OCI-LY7 (cell line): ENCODE measurements around a stretch of chr1.

DNA sequence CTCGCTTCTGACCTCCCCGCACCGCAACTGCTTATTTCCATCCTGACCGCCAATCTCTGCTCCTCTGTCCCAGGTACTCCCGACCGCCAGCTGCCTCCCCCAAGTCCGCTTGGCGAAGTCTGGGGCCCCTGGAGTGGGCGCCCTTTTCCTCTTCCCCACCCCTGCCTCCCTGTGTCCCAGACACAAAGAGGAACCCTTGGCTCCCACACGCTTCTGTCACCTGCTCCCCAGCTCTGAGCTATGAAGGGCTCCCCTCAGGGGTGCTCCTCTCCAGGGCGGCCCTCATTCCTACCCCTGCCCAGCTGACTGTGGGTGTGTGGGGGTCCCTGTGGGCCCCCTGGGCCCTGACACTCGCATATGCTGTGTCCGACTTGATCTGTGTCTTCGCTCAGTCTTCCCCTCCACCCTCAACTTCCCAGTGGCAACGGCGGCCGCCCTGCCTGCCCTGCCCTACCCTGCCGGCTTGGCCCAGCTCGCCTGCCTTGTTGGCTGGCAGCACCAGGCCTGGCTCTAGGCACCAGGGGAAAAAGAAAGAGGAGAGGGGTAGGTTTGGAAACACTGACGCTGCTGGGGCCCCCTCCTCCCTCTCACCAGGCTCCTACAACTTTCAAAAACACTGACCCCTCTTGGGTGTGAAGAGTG lies 1.1 kb downstream of the KCNQ4 start:
- PRO-cap = no peak
- RAMPAGE, long total RNA = no peak

DNA sequence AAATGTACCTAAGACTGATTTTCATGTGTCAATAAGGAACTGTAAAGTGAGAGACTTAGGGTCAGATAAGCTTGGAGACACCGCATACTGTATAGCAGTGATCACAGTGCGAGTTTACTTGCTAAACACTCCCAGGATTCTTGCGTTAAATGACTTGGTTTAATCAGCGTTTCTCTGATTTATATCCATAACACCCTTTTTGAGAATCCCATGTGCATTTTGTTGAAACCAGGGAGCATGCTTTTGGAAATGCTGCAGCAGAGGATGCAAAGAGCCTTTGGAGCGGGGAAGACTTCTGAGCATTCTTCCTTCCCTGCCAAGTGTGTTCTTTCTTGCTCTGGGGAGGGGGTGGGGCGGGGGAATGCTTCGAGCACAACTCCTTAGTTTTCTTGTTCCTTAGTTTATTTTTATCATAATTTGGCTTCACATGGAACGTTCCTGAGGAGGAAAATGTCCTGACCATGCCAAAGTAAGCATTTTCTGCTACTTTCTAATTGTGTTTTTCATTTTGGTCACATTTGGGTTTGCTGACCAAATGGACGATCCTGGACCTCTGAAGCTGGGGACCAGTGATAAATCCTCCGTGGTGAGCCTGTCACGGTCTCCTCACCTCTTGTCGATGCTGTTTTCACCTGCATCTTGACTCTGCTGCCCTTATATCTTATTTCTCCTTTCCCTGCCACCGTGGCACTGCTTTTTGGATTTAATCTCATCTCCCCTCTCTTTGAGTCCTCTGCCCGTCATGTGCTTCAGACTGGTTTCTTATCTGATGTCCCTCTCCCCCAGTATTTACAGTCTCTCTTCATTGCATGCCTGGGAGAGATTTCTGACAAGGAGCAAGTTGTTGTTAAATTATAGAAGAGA lies 2.3 kb downstream of the CTPS1 start:
- PRO-cap = no peak
- RAMPAGE, long total RNA = no peak

DNA sequence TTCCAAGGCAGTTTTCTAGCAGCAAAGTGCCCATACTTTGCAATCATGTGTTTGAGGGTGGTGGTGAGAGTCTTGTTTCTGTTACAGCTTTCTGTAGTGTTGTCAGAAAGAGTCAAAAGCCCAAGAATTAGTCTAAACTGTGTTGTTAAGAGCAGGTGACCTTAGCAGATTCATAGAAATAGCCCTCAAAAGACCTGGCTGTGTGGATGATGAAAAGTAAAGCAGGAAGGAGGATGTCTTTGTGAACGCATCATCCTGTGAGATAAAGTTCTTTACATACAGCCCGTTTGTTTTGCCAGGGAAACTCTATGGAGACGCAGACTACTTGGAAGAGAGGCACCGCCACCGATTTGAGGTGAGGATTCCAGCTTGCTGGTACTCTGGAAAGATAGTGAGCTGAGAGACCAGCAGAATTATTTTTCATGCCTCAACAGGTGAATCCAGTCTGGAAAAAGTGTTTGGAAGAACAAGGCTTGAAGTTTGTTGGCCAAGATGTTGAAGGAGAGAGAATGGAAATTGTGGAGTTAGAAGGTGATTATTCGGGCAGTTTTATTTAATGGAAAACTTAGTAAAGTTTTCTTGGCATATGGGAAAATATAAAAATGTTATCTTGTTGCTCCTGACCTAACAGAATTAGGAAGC lies 13.0 kb downstream of the SLFNL1 start:
- PRO-cap = no peak
- RAMPAGE, long total RNA = no peak

DNA sequence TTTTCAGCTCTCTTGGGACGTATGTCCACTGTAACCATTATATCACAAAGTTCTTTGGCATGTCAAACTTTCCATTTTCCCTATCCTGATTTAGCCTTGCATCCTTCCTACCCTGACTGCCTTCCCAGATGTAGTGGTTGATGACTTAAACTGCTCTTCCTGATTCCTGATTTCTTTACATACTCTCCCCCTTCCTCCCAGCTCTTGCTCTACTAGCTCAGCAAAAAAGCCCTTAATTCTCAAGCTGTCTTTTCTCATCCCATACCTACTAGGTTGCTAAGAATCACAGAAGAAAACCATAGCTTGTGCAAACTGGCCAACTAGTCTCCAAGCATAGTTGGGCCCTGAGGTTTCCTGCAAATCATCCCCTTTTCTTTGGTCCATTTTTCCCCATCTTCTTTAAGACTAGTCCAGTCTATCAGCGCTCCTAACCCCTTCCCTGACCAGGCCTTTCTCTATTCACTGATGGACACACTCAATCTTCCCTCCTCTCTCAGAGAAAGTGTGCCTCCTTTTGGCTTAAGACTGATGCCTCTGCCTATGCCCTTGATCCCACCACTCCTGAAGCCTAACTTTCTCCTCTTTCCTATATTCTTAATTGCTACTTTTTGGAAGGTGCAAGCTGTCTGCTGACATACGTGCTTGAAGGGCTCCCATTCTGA lies 13.7 kb upstream of the SLFNL1 start:
- PRO-cap = no peak
- RAMPAGE, long total RNA = no peak

- PRO-cap = no peak
- RAMPAGE, long total RNA = no peak
Measured at GRCh38 chr1:41037025-41037783, 15.7 kb upstream of the SLFNL1 start.

- PRO-cap = no peak
- RAMPAGE, long total RNA = no peak
Measured at GRCh38 chr1:41319005-41319700, 77.0 kb upstream of the SCMH1 start.

- PRO-cap = no peak
- RAMPAGE, long total RNA = no peak
Measured at GRCh38 chr1:41486240-41487369, 2.1 kb upstream of the EDN2 start.

- PRO-cap = no peak
- RAMPAGE, long total RNA = no peak
Measured at GRCh38 chr1:41502822-41503338, 18.4 kb upstream of the EDN2 start.

GRCh38 chr1:41581431-41582353 lies 97.2 kb upstream of the EDN2 start:
- PRO-cap = no peak
- RAMPAGE, long total RNA = no peak

DNA sequence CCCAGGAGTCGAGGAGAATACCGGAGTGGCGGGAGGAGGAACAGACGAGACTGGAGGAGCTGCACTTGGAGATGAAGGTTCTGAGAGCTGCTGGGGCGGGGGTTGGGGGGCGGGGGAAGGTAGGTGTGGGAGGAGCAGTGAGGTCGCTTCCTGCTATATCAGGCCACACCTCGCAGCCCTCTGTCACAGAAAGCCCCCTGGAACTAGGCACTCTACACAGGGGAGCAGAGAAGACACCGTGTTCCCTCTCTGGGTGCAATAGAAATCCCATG lies 155.6 kb upstream of the EDN2 start:
- PRO-cap = no peak
- RAMPAGE, long total RNA = no peak

GRCh38 chr1:41805937-41806247 lies 112.8 kb downstream of the HIVEP3 start:
- PRO-cap = no peak
- RAMPAGE, long total RNA = no peak

DNA sequence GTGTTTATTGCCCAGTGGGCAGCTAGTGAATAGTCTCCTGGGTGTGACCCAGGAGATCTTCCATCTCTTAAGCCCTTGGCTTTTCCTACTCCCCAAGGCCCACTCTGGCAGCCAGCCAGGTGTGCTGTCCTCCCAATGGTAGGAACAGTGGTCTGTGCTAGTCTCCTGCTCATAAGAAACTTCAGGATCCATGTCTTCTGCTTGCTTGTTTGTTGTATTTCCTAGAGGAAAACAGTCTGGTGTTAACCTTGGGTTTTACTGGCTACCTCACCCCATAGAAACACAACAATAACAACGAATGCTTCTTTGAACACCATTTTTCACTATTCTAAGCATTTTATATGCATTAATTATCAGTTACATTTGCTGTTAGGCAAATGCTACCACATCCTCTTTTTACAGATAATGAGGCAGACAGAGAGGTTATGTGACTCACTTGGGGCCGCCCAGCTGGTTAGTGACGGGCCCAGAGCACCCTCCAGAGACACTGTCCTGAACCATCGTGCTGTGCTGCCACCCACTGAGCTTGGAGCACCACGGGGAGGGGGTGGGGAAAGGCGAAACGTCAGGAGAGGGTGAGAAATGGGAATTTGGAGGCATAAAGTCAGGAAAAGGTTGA lies 107.5 kb downstream of the HIVEP3 start:
- PRO-cap = no peak
- RAMPAGE, long total RNA = no peak

DNA sequence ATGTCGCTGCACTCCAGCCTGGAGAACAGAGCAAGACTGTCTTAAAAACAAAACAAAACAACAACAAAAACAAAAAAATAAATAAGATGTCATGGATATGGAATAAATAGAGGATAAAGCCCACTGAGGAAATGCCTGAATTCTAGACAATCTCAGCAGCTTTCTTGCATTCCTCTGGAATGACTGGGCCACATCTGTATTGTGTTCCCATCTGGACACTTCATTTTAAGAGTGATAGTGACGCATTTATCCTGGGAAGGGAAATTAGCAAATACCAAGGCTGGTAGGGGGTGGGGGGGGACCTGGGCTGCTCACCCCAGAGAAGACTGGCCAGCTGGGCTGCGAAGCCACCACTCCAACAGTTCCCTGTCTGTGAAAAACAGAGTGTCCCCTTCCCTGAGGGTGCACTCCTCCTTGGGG lies 106.3 kb downstream of the HIVEP3 start:
- PRO-cap = no peak
- RAMPAGE, long total RNA = no peak

GRCh38 chr1:41874745-41875434 lies 43.8 kb downstream of the HIVEP3 start:
- PRO-cap = no peak
- RAMPAGE, long total RNA = no peak

DNA sequence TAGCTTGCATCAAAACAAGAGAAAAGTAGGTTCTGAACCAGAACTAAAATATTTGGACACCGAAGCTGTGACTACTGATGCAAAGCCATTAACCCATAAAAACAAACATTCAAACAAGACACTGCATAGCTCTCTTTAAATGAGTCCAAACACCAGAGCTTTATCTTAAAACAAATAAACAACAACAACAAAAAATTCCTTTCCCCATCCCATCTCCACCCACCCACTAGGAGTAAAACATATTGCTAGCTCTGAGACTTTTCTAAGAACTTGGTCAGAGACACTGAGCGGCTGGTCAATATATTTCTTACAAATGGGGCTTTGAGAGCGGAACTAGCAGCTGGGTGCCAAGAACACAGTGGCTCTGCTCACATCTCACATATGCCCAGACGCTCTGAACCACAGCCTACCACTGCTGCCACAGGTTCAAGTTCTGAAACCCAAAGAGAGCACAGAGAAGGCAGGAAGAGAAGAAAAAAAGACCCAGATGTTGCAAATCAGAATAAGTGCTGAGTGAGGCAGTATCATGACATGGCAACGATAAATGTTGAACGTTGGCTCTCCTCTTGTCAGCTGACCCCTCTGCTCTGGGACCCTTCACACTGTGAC lies 26.6 kb downstream of the HIVEP3 start:
- PRO-cap = no peak
- RAMPAGE, long total RNA = no peak

DNA sequence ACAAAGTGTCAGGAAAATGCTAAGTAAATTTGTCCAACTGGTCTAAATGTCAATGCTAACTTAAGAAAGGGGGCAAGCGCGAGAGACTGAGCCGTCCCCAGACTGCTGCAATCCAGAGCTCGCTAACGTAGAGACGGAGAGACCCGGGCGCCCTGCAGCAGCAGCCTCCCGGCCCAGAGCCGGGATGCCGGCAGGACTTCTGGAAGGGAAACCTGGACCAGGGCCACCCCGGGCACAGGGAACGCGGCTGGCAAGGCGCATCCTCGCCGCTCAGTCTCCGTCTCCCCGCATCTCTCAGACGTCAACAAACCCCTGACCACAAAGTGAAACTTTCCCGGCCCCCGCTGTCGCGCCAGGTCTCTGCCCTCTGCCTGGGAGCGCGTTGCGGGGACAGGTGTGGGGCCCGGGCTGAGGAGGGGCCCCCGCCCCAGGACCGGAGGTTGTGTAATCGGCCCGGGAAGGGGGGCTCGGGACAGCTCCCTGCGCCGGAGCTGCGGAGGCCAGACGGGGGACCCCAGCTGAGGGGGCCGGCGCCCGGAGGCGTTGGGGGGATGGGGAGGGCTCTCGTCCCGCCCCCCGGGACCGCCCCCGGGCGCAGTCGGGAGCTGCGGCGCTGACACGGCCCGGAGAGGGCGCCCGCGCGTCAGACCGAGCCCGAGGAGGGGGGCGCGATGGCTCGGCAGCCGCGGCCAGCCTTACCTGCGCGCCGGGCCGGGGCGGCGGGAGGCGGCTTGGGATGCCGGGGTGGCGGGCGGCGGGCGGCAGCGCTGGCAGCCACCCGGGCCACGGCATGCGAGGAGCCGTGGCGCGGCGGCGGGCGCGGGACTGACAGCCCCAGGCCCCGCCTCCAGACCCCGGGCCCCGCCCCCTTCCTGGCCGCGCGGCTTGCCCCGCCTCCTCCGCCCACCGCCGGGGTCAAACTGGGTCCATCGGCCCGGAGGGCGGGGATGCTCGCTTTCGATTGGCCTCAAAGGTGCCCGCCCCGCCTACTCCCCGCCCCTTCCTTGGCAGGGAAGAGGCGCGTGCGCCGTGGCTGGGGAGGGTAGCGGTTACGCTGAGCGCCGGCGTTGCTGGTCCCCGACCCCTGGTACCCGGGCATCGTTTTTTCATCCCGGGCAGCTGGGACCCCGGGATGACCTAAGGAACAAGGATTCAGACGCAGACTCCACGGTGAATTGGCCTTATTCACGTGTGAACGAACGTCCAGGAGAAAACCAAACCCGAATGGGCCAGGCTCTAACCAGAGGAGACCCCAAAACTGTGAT lies 116.8 kb upstream of the HIVEP3 start:
- PRO-cap = bidirectional peak, plus-strand start at position 646 of the sequence, minus-strand start at position 583 of the sequence; bidirectional peak, plus-strand start at position 1,015 of the sequence, minus-strand start at position 860 of the sequence
- RAMPAGE, long total RNA = no peak

- PRO-cap = no peak
- RAMPAGE, long total RNA = no peak
Measured at GRCh38 chr1:42177553-42178015, 13.0 kb upstream of the GUCA2A start.

- PRO-cap = no peak
- RAMPAGE, long total RNA = no peak
Measured at GRCh38 chr1:42334635-42334892, 471 bp downstream of the FOXJ3 start.

- PRO-cap = bidirectional peak, plus-strand start at chr1:42658043, minus-strand start at chr1:42658047
- RAMPAGE, long total RNA = no peak
Measured at GRCh38 chr1:42657847-42658172, 413 bp upstream of the PPIH start.

GRCh38 chr1:42704276-42704665 lies 22.1 kb downstream of the YBX1 start:
- PRO-cap = no peak
- RAMPAGE, long total RNA = no peak